Cardiac septum (tissue), 1 donor: Measurements from ENCODE around the genes LHX2, RPL35 and RABEPK.

- PRO-cap, result no peak
Observed at GRCh38 chr9:123542678-123543487, 186.9 kb downstream of the CRB2 start.

DNA sequence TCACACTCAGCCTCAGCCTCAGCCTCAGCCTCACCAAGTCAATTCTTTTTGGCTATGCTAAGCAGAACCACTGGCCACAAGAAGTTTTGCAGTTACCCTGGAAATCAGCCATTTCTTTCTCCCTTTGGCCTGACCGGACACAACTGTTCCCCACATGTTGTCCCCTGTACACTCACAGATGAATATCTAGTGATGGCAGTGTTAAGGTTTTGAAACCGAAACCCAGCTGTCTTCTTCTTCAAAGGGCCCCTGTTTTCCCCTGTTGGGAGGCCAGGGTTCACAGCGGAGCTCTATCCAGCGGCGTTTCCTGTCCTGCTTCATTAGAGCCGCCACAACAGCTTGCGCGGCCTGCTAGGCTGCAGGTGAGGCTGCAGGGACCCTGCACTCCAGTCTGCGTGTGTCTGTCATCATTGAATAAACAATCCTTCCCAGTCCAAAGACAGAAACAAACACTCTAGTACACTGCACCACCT, 250.5 kb downstream of the DENND1A start:
- PRO-cap, result no peak

DNA sequence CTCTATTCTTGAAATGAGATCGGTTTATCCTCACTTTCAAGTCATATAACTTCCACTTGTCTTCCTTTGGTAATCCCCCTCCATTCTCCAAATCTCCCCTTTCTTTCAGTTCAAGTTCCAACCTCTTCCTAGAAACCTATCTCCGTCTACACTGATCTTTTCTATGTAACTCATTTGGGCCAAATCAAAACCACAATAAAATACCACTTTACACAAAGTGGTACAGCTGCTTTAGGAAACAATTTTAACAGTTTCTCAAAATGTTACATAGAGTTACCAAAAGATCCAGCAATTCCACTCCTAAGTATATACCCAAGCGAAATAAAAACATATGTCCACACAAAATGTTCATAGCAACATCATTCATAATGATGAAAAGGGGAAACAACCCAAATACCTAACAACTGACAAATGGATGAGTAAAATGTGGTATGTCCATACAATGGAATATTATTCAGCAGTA, 6.3 kb downstream of the DENND1A start:
- PRO-cap, result no peak

DNA sequence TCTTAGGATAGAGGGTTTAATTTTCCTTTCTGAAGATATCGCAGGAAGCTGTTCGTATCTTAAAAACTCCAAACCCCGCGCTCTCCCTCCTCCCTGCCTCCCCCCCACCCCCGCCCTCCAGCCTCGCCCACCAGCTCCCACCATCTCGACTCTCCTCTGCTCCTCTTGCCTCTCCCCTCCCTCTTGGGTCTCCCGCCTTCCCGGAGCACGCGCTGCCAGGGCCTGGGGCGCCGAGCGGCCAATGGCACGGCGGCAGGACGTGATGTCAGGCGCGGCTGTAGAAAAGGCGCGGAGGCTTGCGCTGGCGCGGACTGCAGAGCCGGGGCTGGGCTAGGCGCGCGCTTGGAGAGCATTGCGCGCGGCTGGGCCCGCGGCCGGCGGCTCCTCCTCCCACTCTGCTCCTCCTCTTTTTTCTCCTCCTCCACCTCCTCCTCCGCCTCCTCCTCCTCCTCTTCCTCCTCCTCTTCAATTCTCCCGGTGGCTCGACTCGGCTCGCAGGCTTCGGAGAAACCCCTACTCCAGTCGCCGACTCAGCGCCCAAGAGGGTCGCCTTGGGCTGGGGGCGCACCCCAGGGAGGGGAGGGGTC, at the start of gene LHX2:
LHX2 (plus strand) TSS at position 468 of the 587 bp plus-strand sequence.
- PRO-cap, result bidirectional peak, plus-strand start at position 309 of the sequence, minus-strand start at position 185 of the sequence

- PRO-cap, result no peak
Observed at GRCh38 chr9:124260710-124261836, 3.3 kb downstream of the NEK6 start.

- PRO-cap, result no peak
Observed at GRCh38 chr9:124263588-124264585, 6.1 kb downstream of the NEK6 start.

DNA sequence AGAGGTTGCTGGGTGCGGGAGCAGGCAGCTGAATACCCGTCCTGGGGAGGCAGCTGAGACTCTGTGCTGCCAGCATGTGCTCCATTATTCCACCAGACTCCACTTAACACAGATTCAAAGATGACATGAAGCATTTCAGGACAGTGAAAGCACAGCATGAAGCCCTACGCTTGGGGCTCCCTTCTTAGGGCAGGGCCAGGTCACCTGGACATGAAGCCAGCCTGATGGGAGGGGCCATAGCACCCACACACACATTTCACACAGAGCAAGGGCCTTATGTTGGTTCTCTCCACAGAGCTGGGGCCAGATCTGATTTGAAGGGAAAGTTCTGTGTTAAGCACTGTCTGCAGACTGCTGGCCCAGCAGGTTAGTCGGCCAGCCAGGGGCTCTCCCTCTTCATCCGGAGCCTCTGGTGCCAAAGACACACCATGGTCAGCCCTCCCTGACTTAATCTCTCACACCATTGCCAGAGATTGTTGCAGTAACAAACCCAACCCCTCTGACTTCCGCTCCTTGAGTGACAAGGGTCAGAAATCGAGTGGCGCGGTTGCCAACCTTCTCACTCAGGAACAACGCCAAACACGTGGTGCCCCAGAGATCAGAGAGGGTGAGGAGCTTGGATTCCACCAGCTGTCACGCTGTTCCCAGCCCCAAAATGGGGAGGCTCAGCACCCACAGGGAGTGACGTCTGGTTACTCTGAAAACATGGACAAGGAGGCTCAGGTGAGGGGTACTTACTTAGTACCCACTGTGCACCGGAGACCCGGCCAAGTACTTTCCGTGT, 13.2 kb downstream of the NEK6 start:
- PRO-cap, result no peak

DNA sequence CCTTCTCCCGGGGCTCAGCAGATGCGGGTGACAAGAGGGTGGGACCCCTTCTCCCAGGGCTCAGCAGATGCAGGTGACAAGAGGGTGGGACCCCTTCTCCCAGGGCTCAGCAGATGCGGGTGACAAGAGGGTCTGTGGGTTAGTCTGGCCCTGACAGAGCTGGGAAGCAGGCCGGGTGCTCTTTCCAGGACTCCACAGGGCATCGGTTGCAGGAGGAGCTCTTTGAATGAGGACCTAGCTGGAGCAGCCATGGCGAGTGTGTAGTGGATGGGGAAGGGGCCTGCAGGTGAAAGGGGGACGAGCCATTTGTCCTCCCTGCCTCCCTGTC, 73.9 kb downstream of the PSMB7 start:
- PRO-cap, result no peak

- PRO-cap, result no peak
Observed at GRCh38 chr9:124692311-124692831, 78.7 kb downstream of the NR6A1 start.

GRCh38 chr9:124861063-124862241, at the start of gene RPL35:
RPL35 (minus strand) TSS chr9:124861957.
- PRO-cap, result bidirectional peak, plus-strand start at chr9:124862130, minus-strand start at chr9:124861957

DNA sequence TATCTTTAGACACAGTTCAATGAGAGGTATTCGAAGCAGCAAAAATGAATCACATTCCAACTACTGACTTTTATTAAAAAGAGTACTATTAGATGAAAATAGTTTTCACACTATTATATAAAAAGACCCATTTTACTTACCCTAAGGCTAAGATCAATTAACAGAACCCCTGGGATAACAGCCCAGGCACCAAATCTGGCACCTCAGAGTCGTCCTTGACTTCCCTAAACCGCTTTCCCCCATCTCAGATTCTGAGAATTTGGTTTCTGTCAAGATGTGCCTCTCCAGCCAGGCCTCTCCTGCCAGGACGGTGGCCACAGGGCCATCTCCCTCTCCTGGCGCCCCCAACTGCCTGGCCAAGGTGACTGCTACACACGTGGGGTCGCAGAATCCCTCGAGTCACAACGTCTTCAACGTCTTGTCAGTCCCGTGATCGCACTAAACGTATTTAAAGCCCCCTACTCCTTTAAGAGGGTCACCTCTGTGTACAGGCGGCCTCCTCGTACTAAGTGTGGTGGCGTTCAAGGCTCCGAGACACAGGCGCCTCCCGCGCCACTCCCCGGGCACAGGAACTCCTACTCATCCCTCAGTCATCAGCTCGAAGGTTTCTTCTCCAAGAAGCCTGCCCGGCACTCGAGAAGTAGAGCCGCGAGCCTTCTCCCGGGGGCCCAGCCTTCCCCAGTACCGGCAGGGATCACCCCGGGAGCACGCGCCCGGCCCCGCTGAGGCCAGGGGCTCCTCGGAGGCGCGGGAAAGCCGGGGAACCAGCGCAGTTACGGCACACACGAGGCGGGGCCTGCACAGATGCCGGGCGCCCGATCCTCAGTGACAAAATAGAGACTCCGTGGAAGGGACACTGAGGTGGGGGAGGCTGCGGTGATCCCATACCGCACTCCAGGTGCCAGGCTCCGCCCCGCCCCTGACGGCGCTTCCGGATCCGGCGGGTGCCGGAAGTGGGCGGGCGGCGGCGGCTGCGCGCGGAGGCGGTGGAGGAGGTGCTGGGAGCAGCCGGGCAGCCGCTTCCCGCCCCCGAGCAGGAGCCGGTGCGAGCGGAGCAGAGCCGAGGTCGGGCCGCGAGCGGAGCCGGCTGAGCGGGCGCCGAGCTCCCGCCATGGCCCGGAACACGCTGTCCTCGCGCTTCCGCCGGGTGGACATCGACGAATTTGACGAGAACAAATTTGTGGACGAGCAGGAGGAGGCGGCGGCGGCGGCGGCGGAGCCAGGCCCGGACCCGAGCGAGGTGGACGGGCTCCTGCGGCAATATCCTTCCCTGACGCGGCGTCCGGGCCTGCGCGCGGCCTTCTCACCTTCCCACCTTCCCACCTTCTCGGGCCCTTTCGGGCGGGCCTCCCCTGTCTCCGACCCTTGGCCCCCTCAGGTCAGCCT, 6.7 kb downstream of the ARPC5L start:
- PRO-cap, result bidirectional peak, plus-strand start at position 1,036 of the sequence, minus-strand start at position 921 of the sequence

- PRO-cap, result no peak
Observed at GRCh38 chr9:124934311-124934739, 6.6 kb downstream of the GOLGA1 start.

- PRO-cap, result bidirectional peak, plus-strand start at chr9:125200585, minus-strand start at chr9:125200428
Observed at GRCh38 chr9:125200085-125200683, at the start of gene RABEPK. RABEPK (plus strand) TSS chr9:125200542.

- PRO-cap, result no peak
Observed at GRCh38 chr9:125237924-125238445, 3.2 kb downstream of the HSPA5 start.

DNA sequence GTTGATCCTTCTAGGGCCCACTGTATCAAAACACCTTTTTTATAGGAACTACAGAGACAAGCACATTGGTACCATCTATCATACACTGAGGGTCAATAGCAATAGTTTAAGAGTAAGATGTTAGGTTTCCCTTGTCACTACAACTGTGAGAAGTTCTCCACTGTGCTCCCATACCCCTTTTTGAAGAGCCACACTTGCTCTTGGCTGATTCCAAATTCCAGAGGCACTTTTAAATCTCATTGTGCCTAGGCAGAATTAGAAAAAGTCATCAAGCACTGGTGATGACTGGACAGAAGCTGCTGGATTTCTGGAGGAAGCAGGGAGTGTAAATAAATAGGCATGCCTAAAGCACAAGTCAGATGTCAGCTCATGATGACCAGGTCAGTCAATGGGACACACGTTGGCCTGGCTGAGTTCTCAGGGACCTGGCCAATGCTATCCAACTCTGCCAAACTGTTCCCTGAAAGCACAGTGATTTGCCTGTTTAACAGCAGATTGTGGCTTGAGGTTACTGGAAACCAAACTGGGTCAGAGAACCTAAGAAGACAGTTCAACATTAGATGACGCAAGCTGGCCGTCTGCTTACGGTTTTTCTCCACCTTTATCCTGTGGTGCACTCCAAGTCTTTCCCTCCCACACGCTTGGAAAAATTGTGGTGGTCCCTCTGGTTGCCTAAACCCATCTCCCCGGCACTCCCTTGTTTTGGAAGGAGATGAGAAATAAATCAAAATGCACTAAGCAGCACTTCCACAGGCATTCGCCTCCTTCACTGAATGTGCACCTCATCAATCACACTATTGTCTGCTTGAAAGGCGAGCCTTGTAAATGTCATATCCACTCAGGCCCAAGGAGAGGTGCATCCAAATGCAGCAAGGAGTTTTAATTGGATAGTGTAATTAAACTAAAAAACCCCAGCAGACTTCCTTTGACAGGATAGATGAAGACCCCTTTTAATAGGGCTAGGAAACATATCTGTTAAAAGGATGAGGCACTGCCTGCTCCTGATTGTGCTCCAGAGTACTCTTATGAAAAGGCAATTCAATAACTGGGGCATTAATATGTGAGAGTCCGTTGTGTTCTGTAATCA, 199.3 kb downstream of the GAPVD1 start:
- PRO-cap, result no peak

GRCh38 chr9:125537902-125538492, 169.0 kb downstream of the MAPKAP1 start:
- PRO-cap, result no peak

GRCh38 chr9:125769228-125770203, 22.3 kb downstream of the PBX3 start:
- PRO-cap, result no peak

DNA sequence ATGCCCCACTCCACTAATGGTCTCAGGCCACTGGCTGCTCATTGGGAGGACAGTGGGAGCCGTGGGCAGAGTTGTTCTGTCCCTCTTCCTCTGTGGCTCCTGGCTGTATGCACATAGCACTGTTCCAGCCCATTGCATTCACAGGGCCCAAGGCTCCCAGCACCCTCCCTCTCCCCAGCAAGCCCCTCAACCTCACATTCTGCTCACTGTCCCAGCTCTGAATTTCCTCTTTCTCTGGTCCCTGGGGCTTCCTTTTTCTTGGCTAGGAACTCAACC, 17.2 kb upstream of the MVB12B start:
- PRO-cap, result no peak

DNA sequence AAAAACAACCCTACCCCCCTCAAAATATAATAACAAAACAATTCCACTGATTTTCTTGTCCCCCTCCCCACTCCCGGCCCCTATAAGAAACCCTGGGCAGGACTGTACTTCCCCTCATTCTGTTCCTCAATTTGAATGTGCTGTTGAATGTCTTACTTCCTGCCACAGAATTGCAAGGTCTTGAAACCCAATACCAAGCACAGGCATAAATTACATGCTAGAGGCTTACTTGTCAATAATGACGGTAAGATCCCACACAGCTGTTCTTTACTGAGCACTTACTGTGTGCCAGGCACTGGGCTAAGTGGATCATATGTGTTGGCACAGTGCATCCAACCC, 63.3 kb downstream of the MVB12B start:
- PRO-cap, result no peak

- PRO-cap, result no peak
Observed at GRCh38 chr9:126396832-126397541, 70.4 kb downstream of the MVB12B start.